AG09309 (cell line): Measurements from ENCODE around the gene TNNI2.

DNA sequence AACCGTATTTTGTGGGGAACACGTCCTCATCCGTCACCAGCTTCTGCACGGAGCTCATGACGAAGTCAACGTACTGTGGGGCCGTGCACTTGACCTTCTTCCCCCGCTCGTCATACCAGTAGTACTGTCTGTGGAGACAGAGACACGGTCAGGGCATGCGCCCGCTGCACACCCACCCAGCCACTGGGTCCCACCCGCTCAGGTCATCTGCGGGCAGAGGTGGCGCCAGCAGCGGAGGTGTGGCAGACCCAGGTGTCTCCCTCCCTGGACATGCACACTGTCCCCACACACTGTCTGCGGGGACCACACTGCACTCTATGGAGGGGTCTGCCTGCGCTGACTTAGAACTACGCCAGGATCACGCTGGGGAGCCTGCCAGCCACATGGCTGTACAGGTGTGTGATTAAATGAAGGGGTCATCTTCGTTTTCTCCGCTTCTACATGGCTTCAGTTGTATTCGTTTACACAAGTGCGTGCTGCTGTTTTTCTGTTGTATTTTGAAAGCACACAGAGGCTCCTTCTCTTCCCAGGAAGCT lies 15.2 kb downstream of the MOB2 start:
- RRBS: no CpG with 5 or more reads among the region's 24 CpGs

DNA sequence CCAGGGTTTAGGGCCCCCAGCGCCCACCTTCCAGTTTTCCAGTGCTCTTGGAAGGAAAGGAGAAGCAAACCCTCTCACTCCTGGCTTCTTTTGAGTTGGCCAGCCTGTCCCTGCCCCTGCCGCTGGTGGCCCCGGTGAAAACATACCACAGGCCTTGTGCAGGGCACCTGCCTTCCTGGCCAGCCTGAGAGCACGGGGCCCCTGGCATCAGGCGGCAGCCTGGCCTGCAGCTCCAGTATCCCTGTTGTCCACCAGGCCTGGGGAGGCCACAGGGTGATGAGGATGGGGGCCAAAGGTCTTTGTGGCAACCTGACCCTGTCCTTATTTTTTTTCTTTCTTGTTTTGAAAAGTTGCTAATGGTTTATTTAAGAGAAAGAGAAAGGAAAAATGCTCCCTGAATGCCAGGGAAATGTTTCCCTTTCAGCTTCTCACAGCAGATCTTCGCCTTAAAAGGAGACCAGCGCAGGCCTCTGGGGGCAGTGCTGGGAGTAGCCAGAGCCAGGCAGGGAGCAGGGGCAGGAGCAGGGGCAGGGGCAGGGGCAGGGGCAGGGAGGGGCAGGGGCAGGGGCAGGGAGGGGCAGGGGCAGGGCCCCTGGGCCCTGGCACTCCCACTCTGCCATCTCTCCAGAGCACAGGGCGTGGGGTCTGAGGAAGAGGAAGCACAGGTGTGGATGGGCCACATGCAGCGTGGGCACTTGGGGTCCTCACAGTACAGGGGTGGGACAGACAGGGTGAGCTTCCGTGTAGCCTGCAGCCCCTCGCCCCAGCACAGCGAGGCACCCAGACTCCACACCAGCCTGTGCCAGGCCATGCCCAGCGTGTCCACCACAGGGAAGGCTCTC lies 5.2 kb downstream of the MOB2 start:
- RRBS: no CpG with 5 or more reads among the region's 13 CpGs

- RRBS: no CpG with 5 or more reads among the region's 6 CpGs
These were observed 3.1 kb downstream of the MOB2 start for GRCh38 chr11:1483457-1483940.

- RRBS: no CpG with 5 or more reads among the region's 40 CpGs
These were observed 12.7 kb downstream of the DUSP8 start for GRCh38 chr11:1558991-1560192.

DNA sequence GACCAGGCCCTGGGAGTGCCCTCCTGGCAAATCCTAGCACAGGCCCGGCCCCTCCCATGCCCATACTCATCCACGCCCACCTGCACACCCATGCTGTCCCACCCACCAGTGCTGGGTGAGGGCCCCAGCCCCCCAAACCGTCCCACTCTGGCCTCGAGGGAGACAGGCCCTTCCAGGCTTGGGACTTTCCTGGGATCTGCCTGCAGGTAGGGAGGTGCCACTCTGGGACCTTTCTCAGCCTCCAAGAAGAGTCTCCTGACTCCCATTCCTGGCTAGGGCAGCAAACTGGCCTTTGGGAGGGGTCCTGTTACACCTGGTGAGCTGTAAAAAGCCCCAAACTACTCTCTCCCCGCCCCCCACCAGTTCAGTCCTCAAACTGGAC lies 10.0 kb downstream of the DUSP8 start:
- RRBS: no CpG with 5 or more reads among the region's 5 CpGs

DNA sequence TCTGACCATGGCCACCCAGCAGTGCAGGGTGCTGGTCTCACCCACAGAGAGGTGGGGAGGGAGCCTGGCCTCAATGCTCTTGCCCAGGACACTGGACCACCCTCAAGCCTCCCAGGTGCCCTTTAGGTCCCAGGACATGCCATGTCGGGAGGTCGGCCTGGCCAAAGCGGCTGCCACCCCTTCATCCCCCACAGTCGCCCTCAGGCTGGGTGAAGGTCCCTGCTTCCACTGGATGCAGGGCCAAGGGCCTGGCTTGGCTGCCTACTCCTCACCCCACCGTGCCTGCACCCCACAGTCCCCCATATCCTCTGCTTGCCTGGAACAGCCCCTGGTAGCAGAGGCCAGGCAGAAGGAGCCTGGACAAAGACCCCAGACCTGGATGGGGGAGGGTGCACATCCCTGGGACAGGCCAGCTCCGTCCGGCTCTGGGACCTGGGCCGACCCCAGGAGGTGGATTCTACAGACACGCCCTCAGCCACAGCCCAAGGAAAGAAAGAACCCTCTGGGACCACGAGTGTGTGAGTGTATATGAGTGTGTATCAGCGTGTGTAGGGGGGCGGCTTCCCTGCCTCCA lies 9.2 kb downstream of the DUSP8 start:
- RRBS: no CpG with 5 or more reads among the region's 12 CpGs

GRCh38 chr11:1569066-1569958 lies 2.8 kb downstream of the DUSP8 start:
- RRBS: no CpG with 5 or more reads among the region's 17 CpGs

- RRBS: no CpG with 5 or more reads among the region's 7 CpGs
These were observed 4.1 kb upstream of the KRTAP5-1 start for GRCh38 chr11:1589082-1589644.

- RRBS: no CpG with 5 or more reads among the region's 22 CpGs
These were observed 27.3 kb upstream of the KRTAP5-6 start for GRCh38 chr11:1669511-1670288.

GRCh38 chr11:1751246-1751523 lies 790 bp upstream of the IFITM10 start:
- RRBS: no CpG with 5 or more reads among the region's 5 CpGs

DNA sequence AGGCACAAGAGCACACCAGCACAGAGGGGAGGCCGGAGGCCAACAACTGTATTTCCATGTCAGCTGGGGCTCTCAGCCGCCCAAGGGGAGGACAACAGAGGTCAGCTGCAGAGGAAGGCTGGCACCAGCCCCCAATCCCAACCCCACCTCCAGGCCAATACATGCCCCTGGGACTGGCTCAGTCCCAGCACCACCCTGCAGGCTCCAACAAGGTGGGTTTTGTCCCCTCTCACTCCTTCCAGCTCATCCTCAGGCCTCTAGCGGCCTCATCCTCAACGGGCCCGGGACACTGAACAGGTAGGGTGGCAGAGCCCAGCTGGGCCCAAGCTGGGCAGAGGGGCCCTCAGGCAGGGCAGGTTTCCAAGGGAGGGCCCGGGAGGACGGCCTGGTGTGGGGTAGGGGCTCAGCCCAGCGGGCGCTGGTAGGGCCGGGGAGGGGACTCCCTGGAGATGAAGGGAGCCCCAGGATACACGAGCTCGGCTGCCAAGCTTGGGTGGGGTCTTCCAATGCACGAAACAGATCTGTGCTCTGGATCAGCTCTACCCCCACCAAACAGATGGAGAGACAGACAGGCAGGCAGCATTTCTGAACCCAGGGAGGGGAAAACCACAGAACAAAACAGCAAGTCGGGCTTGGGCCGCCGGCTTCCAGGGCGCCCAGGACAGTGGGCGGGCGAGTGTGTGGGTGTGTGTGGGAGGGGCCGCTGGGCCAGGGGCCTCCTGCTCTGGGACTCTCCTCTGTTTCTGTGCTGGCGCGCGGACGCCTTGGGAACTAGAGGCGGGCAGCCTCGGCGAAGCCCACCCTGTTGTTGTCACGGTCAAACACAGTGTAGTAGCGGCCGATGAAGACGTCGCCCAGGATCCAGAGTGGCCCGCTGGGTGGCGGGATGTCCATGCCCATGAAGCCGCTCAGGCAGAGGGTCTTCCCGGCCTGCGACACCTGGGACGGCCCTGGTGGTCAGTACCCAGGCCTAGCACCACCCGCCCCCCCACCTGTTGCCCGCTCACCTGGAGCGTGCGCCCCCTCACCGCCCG lies 2.7 kb upstream of the IFITM10 start:
- RRBS: 97% methylated on average over 10 of the region's 44 CpGs

DNA sequence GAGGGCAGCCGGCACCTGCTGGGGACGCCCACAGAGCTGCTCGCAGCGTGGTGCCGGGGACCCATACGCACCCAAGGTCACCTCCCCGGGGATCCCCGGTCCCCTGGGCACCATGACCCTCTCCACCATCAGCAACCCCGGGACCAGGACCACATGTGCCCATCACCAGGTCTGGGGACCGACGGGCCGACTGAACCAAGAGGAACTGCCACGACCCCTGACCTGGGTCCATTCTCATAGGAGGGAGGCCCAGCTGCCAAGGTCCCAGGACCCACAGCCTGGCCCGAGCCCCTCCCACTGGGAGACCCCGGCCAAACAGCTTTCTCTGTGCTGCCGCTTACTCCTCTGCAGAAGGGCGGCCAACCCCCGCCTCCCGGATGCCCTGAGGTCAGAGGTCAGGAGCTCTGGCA lies 6.4 kb upstream of the IFITM10 start:
- RRBS: 90% methylated on average over 11 of the region's 19 CpGs

DNA sequence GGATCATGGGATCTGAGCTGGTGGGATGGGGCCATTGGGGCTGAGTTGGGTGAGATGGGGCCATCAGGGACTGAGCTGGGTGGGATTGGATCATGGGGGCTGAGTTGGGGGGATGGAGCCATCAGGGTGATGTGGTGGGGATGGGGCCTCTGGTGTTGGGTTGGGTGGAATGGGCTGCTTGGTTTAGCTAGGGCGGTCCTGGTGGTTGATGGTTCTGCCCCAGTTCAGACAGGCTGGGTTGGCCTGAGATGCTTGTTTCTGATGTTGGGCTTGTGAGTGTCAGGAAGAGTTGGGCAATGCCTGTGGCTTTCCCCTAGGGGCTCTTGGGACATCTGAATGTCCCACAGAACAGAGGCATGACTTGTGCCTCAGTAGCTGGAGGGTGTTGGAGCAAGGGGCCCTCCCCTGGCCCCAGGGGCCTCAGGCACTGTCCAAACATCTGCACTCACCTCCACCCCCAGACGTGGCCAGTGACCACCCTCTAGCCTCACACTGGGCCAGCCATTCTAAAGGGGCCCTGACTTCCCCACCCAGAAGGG lies 14.0 kb upstream of the CTSD start:
- RRBS: no CpG with 5 or more reads among the region's 2 CpGs

DNA sequence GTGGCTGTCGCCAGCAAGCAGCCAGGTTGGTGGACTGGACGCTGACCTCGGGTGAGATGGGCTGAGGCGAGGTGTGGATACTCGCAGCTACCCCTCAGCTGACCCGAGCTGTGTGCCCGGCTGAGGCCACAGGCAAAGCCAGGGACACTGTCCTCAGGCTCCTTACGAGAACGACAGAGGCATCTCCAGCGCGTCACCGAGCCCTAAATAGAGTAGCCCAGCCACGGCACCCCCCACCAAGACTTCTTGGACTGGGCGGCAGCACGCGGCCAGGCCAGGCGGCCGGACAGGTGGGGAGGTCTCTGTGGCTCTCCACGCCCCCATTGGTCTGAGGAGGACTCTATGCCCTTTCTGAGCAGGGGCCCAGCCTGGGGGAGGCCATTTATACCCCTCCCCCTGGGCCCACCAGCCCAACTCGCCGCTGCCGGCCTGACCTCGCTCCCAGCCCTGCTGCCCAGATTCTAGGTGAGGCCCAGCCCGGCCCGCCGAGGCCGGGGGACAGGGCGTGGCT lies at the start of gene TNNI2:
Gene TNNI2, plus strand, starts transcription at position 413 of the 511 bp plus-strand sequence.
- RRBS: no CpG with 5 or more reads among the region's 28 CpGs

DNA sequence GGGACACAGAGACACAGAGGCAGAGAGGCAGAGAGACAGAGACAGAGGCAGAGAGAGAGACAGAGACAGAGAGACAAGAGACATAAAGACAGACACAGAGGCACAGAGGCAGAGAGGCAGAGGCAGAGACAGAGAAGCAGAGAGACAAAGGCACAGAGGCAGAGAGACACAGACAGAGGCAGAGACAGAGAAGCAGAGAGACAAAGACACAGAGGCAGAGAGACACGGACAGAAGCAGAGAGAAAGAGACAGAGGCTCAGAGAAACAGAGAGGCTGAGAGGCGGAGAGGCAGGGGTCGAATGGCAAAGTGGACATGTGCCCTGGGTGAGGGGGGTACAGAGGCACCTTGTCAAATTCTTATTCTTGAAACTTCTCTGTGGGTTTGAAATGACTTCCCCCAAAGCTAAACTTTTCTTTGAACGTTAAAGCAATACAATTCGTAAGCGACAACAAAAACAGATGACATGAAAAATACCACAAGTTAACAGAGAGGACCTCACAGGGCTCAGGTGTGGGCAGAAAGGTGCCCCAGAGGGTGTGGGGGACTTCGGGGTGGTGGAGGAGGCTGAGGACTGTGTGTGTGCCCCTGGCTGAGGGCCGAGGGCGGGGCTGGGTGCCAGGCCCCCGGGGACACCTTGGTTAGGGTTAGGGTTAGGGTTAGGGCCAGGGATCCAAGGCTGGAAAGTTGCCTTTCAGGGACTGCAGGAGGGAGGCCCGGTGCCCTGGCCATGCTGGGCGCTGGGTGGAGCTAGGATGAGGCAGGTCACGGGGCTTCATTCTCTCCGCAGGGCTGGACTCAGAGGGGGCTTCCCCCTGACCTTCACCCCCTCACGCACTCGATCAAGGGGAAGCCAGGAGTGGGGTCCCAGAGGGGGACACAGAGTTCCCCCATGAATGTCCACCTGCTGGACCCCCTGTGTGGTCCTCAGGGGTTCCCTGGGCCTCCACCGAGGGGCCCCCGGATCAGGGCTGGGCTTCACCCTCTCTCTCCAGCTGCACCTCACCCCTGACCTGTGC lies 6.7 kb downstream of the TNNI2 start:
- RRBS: 63% methylated on average over 3 of the region's 18 CpGs

DNA sequence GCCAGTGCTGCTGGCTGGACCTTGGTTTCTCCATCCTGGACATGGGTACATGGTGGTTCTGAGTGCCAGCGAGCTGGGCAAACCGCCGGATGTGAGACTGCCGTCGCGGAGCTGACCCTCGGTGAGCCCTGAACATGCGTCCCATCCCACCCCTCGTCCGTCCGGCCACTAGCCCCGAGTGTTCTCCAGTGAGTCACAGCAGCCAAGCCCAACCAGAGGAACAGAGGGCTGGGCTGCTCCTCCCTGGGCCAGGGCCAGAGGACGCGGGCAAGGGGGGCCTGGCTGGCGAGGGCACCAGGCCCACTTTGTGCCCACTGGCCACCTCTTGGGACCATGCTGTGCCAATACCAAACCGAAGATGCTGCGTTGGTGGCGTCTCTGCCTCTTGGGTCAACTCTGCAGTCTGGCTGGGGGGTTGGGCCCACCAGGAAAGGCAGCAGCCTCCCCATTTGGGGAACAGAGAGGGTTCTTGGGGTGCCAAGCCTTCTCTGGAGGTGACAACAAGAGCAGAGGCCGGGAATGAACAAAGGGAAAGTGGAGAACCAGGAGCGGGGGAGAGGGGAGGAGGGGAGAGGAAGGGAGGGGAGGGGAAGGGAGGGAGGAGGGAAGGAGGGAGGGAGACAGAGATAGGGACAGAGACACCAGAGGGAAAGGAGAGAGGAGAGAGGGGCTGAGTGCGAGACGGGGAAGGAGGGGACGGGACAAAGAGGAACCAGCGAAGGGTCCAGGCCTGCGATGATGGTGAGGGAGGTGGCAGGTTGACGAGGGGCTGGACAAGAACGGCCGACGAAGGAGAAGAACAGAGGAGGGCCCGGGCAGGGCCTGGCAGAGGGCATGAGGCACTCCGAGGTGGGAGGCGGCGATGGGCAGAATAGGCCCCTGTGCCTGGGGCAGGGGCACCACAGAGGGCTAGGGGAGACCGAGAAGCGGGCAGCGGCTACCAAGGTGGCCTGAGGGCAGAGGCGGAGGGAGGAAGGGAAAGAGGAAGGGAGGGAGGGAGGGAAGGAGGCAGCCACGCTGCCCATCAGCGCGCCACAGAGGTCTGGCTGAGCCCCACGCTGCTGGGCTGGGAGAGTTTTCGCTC lies 11.0 kb downstream of the LSP1 start:
- RRBS: 1% methylated on average over 9 of the region's 42 CpGs

DNA sequence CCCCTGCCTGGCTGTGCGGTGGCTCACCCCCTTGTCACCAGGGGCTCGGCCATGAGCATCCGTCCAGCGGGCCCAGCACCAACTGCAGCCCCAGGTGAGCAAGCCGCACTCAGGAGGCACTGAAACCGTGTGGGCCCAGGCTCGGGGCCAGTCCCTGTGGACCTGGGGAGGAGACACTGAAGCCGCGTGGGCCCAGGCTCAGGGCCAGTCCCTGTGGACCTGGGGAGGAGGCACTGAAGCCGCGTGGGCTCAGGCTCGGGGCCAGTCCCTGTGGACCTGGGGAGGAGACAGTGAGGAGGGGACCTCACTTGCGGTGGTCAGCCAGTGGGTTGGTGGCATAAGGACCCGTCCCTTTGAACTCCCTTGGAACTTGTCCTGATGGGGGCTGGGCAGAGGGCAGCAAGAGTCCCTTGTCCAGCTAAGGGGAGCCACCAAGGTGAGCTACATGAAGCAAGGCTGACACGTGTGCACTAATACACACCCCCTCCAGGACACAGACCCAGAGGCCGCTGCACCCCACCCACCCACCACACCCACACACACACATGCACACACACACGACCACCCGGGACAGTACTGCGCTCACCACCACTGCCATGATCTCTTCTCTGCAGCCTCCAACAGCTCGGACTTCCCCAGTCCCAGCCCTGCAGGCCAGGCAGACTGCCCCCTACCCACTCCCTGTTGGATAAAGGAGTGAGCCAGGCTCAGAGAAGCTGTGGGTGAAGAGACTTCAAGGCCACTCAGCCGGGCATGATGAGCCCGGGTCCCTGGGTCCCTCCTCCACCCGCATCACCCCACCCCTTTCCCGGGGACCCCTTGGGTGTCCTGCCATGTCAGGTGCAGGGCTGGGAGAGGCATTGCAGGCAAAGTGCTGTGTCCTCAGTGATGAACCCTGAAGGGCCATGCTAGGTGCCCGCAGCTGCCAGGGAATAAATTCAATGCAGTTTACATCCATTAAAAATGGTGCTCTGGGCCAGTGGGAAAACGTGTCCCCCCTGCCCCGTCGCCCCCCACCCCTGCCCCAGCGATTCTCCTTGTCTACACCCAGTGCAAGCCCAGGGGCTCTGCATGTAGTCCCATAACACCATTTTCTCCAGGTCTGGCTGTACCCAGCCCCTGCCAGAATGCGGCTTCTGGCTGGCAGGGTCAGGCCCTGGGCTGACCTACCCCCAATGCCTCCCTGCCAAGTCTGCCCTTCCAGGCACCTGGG lies 14.3 kb downstream of the LSP1 start:
- RRBS: 70% methylated on average over 3 of the region's 30 CpGs

GRCh38 chr11:1872591-1872913 lies 19.1 kb downstream of the PRR33 start:
- RRBS: no CpG with 5 or more reads among the region's 12 CpGs

GRCh38 chr11:1874849-1875676 lies 16.6 kb downstream of the PRR33 start:
- RRBS: 72% methylated on average over 2 of the region's 24 CpGs

DNA sequence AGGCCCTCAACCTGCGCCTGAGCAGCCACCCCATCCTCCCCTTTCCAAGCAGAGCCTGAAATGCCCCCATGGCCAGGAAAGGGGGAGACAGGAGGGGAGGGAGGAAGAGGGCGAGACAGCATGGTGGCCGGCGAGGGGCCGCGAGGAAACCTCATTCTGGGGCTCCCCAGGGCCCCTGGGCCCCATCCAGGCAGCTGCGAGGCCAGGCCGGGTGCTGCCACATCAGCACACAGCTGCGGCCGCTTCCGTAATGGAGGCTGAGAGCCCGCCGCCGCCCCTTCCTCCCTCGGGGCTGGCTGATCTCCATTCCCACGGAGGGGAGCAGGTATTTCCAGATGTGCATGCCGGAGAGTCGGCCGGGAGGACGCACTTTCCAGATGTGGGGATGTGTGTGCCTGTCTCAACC lies 10.0 kb downstream of the PRR33 start:
- RRBS: 11% methylated on average over 6 of the region's 20 CpGs